SK-MEL-5 (cell line): ENCODE results near the genes SCN5A, TTC21A and ZNF621.

DNA sequence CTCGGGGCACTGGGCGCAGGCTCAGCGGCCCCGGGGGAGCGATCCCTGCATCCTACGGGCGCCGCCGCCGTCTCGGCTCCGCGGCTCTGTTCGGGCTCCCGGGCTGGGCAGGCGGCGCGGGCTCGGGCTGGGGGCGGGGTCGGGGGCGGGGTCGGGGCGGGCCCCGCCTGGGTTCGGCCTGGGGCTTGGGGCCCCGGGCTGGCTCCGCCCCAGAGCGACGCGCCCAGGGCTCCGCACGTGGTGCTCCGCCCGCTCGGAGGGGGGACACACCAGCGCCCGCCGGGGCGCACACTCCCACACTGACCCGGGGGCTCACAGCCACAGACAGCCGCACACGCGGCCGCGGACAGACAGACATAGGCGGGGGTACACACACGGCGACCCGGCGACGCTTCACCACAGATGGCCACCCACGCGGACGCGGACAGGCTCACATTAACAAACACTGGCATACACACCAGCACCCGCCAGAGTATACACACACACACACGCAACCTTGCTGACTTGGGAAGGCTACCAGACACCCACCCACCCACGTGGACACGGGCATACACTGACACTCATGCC is at the start of gene SCN5A:
TSS of gene SCN5A (minus strand) at position 88 of the 567 bp plus-strand sequence.
RAMPAGE:
- cytosol, long total RNA, result no peak
- long total RNA, result no peak
- nucleus, long total RNA, result no peak

RAMPAGE:
- cytosol, long total RNA, result no peak
- long total RNA, result no peak
- nucleus, long total RNA, result no peak
Measured at GRCh38 chr3:39080297-39081223, 26.9 kb downstream of the GORASP1 start.

DNA sequence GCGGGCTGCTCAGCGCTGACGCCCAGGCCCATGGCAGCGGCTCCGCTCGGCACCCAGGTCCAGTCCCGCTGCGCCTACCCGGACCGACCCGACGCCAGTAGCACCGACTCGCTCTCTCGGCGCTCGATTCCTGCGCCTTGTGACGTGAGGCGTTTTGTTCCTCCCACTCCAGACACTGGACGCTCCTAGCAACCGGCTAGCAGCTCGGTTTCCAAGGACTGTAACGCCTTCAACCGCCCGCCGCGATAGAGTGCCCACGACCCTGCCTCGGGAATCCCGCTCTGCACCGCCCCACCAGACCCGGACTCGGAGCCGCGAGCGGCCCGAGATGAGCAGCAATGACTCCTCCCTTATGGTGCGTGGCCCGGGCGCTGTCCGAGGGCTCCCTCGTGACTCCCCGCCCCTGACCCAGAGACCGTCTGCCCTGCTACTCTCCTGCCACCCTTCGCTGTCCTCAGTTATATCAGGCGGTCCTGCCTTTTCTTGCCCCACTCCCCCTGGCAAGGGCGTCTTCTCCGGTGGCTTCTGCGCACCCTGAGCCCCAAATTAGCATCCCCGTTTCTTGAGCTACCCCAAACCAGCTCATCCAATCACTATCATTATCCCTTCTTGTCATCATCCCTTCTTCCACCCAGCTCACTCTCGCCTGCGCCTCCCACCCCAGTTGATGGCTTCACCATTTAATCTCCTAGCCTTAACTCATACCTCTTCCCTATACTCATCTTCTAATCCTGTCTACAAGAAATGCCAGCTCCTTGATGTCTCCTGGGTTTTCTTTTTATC is at the start of gene TTC21A:
TSS of gene TTC21A (plus strand) at position 171 of the 783 bp plus-strand sequence.
RAMPAGE:
- cytosol, long total RNA, result no peak
- long total RNA, result no peak
- nucleus, long total RNA, result no peak

DNA sequence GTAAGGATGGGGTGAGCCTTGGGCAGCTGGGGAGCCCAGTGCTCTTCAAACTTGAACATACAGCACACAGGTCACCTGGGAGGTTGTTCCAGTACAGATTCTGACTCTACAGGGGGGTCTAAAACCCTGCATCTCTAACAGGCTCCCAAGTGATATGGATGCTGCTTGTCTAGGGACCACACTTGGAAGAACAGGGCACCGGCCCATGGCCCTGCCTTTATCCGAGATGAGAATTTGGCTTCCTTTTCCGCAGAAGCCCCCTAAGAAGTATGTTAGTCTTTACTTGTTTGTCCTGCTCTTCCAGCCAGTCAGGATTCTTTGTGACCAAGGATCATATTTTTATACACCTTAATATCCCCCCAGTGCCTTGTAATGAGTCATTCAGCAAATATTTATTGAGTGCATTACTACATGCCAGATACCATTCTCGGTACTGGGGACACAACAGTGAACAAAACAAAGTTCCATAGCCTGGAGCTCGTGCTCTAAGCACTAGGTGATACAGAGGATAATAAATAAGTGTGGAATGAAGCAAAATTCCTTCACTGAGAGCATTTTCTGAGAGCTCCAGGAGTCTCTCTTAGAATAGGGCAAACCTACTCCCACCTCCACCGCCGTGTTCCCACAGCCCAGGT is 18.3 kb downstream of the TTC21A start:
RAMPAGE:
- cytosol, long total RNA, result no peak
- long total RNA, result no peak
- nucleus, long total RNA, result no peak

DNA sequence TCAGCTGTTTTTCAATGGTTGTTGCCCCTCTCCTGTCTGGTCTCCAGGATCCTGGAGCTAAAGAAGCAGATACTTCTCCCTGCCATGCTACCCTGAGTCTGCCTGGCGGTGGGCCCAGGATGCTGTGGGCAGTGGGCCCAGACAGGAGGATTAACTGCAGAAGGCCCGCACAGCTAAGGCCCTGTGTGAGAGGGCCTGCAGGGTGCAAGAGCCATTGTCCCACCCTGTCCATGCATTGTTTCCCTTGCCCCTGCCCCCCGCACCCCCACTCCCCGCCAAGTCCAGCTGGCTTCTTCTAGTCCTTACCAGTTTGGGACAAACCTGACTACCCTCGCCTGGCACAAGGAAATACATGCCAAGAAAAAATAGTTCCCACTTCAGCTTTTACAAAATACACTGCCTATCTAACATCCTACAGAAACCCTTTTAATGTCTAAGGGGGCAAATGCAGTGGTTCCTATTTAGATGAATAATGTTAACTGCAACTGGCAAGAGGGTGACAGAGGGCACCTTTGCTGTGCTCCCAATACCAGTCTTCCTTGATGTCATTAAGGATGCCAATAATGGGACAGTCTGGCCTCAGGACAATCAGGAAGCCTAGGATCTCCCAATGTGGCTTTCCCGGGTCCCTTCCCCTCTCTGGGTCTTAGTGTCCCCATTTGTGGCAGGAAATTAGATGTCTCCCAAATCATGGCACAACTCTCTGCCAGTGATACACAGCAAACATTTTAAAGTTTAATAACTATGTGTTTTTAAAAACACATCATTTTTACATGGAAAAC is 14.1 kb downstream of the CSRNP1 start:
RAMPAGE:
- cytosol, long total RNA, result no peak
- long total RNA, result no peak
- nucleus, long total RNA, result no peak

DNA sequence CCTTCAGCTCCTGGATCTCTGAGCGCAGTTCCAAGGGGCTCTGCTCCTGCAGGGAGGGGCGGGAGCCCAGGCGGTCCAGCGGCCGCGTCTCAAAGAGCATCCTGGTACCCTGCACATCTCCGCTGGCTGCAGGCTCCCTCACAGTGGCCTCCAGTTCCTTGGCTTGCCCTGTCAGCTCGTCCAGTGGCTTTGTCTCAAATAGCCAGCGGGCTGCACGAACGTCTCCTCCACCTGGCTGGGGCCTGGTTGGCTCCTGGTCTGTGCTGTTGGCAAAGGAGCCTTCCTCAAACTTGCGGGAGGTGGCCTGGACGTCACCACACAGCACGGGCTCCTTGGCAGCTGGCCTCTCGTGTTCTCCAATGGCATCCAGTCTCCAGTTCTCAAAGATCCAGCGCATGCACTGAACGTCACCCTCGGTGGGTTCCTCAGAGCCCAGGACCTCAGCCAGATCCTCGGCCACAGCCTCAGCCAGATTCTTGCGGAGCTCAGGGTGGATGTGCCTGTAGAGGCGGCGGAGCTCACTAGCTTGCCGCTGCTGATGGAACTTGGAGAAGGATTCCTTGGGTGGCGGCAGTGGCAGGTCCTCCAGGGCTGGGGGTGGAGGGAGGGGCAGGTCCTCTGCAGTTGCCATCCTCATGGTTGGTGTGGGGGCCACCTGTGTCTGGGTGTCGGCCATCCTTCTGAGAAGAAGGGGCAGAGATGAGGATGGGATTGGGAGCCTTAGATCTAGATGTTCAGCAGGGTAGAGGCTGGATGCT is 3.4 kb downstream of the XIRP1 start:
RAMPAGE:
- cytosol, long total RNA, result no peak
- long total RNA, result no peak
- nucleus, long total RNA, result no peak

DNA sequence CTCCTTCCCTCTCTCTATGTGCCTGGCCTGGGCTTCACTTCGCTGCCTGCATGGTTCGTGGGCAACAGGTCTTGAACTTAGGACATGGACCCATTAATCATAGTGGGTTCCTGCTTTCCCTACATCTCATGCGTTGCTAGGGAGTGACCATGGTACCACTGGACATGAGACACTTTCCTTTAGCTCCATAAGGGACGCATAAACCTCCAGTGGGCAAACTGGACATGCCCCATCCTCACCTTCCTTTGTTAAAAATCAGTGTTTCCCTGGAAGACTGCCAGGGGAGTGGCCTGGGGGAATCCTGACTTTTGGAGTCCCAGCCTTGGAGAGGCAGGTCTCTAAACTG is 2.8 kb downstream of the XIRP1 start:
RAMPAGE:
- cytosol, long total RNA, result no peak
- long total RNA, result no peak
- nucleus, long total RNA, result no peak

DNA sequence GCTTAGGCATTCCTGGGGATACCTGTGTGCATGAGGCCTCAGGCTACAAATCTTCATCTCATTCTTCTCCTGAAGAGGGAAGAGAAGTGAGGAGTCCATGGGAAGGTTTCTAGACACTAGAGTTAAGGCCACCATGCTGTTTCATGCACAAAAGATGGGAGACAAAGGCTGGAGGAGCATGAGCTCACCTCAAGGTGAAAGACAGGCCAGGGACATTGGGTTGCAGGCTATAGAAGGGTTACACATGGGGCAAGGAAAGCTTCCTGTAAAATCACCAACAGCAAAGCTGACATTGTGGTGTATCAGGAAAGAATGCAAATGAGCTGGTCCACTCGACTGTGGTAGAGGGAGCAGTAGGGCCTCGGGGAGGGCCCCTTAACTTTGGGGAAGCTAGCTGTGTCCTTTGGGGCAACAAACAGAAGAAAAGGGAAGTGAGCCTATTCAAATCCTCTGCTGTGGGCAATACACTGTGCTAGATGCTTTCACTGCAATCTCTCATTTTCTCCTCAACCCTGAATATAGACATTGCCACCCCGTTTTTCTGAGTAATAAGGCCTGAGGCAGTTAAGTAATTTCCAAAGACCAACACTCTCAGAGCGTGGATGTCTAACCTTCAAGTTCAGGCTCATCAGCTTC is 24.3 kb downstream of the CX3CR1 start:
RAMPAGE:
- cytosol, long total RNA, result no peak
- long total RNA, result no peak
- nucleus, long total RNA, result no peak

GRCh38 chr3:39260779-39261516 is 18.9 kb downstream of the CX3CR1 start:
RAMPAGE:
- cytosol, long total RNA, result no peak
- long total RNA, result no peak
- nucleus, long total RNA, result no peak

DNA sequence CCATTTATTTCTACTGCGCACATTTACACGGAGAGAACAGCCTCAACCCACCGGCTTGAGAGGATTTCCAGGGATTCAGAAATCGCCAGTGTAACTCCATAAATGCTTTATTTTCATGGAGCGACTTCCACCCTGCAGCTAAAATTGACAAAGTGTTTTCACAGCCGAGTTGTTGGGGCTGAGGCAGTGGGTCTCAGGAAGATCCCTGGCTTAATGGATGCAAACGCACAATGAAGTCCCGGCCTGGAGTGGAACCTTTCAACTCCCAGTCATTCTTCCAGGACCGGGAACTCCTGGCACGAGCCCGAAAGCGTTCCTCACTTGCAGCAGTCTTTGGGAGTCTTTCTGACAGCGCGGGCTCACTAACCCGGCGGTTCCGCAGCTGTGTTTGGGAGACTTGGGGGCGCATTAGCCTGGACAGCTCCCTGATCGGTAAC is 841 bp upstream of the MYRIP start:
RAMPAGE:
- cytosol, long total RNA, result no peak
- long total RNA, result no peak
- nucleus, long total RNA, result no peak

DNA sequence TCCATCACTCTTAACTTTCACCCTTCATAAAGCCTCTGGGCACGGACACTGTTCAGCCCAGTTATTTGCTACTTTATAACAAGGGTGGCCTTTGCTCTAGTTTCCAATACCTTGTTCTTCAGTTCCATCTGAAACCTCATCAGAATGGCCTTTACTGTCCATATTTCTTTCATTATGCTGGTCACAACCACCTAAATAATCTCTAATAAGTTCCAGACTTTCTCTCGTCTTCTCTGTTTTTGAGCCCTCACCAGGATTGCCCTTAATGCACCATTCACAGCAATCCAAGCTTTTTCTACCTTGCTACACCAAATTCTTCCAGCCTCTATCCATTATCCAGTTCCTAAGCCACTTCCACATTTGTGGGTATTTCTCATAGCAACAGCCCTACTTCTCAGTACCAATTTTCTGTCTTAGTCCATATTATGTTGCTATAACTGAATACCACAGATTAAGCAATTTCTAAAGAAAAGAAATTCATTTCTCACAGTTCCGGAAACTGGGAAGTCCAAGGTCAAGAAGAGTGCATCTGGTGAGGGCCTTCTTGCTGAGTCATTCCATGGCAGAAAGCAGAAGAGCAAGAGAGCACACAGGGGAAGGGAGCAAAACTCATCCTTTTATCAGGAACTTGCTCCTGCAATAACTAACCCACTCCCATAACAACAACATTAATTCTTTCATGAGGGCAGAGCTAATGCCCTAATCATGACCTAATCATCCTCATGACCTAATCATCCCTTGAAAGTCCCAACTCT is 9.8 kb upstream of the EIF1B start:
RAMPAGE:
- cytosol, long total RNA, result no peak
- long total RNA, result no peak
- nucleus, long total RNA, result no peak

RAMPAGE:
- cytosol, long total RNA, result start-site peak on the minus strand at chr3:40453177-40453207, 370 and 171 reads in 2 replicates
- long total RNA, result start-site peak on the minus strand at chr3:40453174-40453198, 96 and 74 reads in 2 replicates
- nucleus, long total RNA, result no peak
Measured at GRCh38 chr3:40452314-40453589, 4.4 kb upstream of the RPL14 start.

GRCh38 chr3:40477623-40478310 is 845 bp downstream of the ZNF619 start:
RAMPAGE:
- cytosol, long total RNA, result no peak
- long total RNA, result no peak
- nucleus, long total RNA, result no peak

DNA sequence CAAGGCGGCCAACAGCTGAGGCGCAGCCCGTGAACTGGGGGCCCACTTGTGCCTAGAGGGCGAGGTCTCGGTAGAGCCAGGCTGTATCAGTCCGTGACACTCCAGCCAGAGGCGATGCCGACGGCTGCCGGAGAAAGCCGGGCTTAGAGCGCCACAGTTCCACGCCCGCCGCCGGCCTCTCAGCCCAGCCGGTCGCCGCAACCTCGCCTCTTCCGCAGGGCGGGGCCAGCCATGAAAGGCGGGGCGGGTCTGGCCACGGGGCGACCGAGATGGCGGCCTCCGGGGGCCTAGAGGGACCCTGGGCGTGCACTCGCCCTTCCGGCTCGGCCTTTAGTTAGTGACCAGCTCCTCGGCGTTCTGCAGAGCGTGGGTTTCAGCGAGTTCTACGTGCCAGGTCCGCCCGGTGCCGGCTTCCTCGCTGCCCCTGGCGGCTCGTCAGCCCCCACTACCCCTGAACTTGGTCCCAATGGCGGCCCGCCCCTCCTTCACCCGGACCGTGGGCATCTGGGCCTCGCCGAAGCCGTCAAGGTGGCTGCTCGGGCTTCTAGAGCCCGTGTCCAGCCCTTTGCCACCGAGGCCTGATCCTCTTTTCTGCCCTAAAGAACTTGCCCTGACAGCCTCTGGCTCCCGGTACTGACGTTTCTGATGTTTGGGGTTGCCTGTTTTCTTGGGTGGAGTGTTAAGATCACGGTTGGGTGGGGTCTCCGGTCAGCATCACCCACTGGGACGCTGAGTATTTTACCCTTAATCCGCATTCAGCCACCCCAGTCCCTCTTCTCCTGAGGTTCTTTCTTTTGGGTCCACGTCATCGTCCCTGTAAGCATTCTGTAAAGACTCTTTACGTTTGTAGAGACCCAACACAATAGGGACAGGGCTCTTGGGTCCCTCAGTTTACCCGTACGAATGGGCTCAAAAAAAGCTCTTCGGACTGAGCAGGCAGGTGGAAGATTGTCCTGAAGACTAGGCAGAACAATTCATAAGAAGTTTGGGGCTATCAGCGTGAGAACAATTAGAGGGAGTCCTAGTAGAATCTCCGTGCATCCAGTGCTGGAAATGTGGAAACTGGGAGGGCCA is at the start of gene ZNF621:
TSS of gene ZNF621 (plus strand) at position 316 of the 1,074 bp plus-strand sequence.
RAMPAGE:
- cytosol, long total RNA, result start-site peak on the plus strand centred at position 266 of the sequence, 109 bp wide, 33 and 37 reads in 2 replicates
- long total RNA, result no peak
- nucleus, long total RNA, result start-site peak on the minus strand centred at position 197 of the sequence, 49 bp wide, 34 and 15 reads in 2 replicates

RAMPAGE:
- cytosol, long total RNA, result no peak
- long total RNA, result no peak
- nucleus, long total RNA, result no peak
Measured at GRCh38 chr3:40538533-40539399, 14.0 kb downstream of the ZNF621 start.

GRCh38 chr3:40691037-40691986 is 166.6 kb downstream of the ZNF621 start:
RAMPAGE:
- cytosol, long total RNA, result no peak
- long total RNA, result no peak
- nucleus, long total RNA, result no peak

GRCh38 chr3:40907705-40909029 is 291.1 kb upstream of the CTNNB1 start:
RAMPAGE:
- cytosol, long total RNA, result no peak
- long total RNA, result no peak
- nucleus, long total RNA, result no peak

DNA sequence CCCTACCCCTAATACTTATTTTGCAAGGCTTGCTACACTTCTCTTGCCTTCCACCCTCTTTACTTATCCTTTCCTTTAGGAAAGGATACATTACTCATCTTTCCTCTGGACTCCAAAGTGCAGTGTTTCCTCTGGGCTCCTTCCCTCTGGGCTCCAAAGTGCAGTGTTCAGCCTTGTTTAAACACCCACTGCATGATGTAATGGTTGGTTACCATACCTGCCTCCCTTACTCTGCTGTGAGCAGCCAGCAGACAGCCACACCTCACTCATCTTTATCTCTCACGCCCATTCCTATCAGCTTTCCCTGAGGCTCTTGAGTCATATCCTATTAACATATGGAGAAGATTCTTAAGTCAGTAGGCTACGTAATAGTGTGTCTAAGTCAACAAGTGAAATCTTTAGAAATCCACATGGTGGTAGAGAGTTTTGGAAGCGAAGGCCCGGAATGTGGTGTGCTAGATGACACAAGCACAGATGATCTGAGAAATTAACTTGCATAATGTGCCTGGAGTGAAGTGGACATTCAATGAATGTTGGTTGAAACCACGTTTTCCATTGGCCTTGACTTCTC is 97.2 kb upstream of the CTNNB1 start:
RAMPAGE:
- cytosol, long total RNA, result no peak
- long total RNA, result no peak
- nucleus, long total RNA, result no peak

DNA sequence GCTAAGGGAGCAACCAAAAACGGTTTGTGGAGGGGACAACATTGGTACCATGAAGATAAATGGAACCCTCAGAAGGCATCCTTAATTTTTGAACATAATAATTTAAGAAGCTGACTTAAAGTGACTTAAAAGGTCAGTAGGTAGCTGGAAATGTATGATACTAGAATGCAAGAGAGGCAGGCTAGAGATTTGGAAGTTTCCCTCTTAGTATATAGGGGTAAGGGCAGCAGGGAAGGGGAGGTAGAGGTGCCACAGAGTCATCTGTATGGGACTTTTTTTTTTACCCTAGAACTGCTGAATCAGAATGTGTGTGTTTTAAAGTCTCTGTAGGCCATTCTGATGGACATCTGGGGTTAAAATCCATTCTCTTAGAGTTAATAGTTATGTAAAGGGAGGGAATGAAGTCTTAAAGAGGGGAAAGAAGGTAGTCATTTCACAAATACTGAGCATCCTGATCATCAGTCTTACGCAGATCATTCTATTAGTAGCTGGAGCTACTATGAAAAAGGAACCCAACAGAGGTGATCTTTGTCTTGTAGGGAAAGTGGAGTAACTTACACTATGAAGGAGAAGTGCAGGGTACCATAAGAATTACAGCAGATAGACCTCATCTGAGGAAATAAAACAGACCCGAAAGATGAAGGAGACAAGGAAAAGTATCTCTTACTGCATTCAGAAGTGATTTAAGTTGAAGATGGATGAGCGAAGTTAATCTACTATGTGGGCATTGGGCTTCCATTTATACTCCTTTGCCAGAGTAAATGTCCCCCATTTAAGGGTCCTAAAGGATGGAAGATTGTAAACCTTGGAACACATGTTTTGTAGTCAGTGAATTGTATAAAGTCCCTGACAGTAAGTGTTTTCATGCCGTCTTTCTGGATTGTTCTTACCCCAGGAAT is 32.8 kb downstream of the CTNNB1 start:
RAMPAGE:
- cytosol, long total RNA, result no peak
- long total RNA, result no peak
- nucleus, long total RNA, result no peak

RAMPAGE:
- cytosol, long total RNA, result no peak
- long total RNA, result no peak
- nucleus, long total RNA, result no peak
Measured at GRCh38 chr3:41646694-41647354, 315.1 kb downstream of the ULK4 start.